A673 (cell line): ENCODE measurements around a stretch of chr1.

DNA sequence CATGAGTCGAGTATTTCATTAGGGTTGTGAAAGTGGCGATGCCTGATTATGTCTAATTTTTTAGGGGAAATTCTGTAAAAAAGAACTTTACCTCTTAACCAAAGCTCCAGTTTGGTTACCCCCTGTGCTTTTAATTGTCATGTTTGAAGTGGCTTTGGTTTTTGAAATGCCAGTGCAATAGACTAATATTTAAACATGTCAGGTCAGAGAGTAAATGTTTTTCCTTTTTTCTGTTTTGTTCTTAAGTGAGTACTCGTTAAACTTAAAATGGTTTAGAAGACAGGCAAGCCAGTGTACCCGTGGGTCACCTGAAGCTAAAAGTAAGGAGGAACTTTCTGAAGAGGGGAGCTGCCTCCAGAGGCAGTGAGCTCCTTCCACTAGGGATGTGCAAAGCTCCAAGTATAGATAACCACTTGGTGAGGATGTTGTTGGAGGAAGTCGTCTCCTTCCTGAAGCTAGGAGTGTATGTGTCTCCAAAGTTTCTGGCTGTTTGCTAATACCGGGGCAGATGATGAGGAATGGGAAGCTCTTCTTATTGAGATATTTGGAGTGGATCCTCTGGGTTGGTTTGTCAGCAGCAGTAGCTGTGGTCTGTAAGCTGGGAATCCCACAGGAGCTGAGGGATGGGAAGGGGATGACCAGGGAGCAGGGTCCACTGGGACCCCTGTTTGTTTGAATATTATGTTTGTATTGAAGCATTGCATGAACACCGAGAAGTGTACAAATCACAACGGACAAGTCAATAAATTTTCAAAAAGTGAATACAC is 35.3 kb downstream of the RPS6KA1 start:
- PRO-cap: no peak

GRCh38 chr1:26692835-26693579 is 2.8 kb upstream of the ARID1A start:
- PRO-cap: bidirectional peak, plus-strand start at chr1:26693290, minus-strand start at chr1:26692882

DNA sequence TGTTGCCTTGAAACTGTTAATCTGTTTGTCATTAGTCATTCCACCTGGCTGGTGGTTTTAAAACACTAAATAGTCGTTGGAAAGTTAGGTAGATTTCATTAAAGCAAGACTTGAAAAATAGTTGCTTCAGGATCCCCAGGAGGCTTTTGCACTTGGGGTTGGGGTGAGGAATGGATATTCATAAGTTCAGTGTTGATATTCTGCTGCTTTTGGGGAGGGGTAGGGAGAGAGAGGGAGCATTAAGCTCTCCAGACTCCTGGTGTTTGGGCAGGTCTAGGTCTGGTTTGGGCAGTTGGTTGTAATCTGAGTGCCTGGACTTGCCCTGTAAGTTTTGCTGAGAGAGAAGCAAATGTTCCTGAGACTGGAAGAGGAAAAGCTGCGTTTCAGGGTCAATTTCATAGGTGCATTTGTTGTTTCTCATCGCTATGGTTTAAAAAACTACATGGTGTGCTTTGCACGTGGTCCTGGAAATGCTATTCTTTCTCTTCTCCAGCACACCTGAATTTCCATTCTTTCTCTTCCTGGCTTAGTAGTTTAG is 6.1 kb downstream of the ARID1A start:
- PRO-cap: no peak

GRCh38 chr1:26711349-26711905 is 15.6 kb downstream of the ARID1A start:
- PRO-cap: no peak

- PRO-cap: no peak
These were observed 35.4 kb upstream of the PIGV start for GRCh38 chr1:26752164-26752951.

GRCh38 chr1:26780746-26781320 is 6.9 kb upstream of the PIGV start:
- PRO-cap: no peak

GRCh38 chr1:26854007-26854746 is 8.8 kb upstream of the SFN start:
- PRO-cap: no peak

GRCh38 chr1:26856946-26857934 is 5.7 kb upstream of the SFN start:
- PRO-cap: no peak

DNA sequence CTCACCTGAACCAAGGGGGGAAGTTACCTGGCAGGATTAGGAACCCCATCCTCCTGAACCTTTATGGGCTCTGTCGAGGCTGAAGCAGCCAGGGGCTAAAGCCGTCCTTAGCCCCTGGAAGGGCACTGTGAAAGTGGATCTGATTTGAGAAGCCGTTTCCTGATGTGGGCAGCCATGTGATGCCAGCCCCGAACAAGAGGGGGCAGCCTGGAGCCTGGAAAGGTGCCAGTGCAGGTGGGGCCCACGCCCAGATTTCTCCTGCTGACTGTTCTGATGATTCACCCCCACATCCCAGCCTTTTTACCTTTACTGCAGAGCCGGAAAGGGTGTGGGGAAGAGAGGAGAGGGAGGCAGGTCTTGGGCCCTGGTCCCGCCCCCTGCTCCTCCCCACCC is 248 bp upstream of the SFN start:
- PRO-cap: no peak

DNA sequence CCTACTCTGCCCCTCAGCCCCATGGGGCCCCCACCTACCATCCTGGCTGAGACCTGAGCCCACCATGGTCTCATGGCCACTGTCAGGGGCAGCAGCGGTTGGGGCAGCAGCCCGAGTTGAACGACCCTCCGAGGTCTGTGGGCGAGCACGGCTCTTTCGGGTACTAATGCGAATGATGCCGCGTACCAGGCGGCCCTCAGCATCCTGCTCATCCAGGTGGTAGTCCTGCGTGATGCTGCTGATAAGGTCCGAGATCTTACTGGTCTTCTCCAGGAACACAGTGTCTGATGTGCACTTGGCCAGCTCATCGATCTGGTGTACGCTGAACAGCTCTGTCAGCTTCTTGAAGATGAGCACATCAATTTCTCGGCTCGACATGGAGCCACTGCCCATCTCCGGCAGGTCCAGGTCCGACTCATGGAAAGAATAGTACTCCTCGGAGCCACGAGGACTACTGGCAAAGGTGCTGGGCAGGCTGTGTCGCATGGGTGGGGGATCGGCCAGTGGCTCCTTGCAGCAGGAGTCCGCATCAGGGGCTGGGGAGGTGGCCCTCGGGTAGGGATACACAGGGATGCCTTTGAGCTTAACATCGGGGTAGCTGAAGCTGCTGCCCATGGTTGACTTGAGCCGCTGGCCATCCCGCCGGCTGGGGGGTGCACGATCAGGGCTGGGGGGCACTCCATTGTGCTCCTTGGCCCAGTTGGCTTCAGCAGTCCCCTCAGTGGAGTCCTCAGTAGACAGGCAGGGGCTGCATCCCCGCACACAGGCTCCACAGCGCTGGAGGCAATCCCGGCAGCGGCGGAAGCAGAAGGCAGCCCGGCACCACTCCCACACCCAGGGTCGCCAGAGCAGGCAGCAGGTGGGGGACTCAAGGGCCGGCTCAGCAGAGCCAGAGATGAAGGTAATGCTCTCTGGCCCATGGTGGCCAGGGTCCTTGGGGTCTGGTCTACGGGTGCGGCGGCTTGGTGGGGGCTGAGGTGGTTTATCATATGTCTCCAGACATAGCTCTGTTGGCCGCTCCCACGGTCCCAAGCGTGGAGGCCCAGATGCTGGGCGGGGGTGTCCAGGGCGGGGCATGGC is 8.6 kb downstream of the KDF1 start:
- PRO-cap: no peak

GRCh38 chr1:26991233-26992106 is 2.0 kb upstream of the TRNP1 start:
- PRO-cap: no peak

DNA sequence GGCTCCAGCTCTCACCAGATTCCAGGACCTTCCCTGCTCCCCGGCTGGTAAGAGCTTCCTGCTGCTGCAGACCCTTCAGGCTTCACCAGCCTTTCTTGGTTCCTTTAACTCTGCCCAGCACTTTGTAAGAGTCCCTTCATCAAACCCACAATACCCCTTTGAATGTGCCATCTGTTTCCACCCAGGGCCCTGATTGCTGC is 67.5 kb downstream of the SLC9A1 start:
- PRO-cap: no peak

DNA sequence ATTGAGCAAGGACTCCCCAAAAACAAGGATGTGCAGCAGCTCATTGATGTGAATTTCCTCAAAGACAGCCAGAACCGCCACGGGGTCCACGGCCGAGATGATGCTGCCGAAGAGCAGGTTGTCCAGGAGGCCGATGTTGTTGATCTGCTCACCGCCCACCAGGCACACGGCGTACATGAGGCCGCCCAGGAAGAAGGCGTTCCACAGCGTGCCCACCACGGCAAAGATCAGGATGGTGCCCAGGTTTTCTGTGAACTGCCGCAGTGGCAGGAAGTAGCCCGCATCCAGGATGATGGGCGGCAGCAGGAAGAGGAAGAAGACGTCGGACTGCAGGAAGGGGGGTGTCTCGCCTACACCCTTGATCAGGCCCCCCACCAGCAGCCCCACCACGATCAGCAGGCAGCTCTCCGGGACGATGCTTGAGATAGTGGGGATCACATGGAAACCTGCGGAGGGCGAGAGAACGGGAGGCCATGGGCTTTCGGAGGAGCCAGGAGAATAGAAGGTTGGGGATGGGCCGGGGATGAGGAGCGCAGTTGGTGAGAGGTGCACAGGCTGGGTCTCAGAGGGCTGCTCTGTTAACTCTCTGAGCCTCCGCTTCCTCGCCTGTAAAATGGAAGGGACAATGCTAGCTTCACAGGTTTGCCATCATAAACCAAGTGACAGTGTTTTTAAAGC is 40.9 kb downstream of the SLC9A1 start:
- PRO-cap: no peak

DNA sequence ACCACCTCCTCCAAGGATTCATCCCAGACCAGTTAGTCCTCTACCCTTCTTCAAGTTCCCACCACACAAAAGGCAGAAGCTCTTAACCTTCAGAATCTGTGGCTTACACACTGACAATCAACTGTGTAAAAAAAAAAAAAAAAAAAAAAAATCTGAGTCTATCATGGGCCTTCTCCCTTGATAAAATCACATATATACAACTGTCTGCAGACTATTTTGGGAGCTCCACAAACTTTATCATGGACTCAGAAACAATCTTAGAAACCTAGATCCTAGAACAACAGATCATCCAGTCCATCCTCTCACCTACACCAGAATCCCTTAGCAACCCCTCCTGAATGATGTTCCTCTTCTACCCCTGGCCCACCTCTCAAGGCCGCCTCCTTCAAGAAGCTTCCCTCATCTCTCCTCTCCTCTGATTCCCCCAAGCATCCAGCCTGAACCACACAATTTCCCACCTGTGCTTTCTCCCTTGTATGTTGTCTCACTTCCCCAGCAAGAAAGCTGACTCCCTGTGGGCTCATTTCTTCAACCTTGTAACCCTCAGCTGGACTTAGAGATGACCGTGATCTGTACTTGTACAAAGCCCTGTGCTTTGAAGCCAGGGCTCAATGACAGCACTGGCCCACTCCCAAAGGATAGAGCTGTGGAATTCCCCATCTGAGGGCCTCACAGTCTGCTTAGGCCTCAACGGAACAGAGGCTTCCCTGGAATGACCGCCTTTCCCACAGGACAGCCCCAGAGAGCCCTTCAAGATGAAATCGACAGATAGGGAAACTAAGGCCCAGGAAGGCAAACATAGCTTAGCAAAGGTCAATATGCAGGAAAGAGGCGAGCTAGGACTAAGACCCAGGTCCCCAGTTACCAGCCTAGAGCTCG is 11.8 kb downstream of the SLC9A1 start:
- PRO-cap: no peak

DNA sequence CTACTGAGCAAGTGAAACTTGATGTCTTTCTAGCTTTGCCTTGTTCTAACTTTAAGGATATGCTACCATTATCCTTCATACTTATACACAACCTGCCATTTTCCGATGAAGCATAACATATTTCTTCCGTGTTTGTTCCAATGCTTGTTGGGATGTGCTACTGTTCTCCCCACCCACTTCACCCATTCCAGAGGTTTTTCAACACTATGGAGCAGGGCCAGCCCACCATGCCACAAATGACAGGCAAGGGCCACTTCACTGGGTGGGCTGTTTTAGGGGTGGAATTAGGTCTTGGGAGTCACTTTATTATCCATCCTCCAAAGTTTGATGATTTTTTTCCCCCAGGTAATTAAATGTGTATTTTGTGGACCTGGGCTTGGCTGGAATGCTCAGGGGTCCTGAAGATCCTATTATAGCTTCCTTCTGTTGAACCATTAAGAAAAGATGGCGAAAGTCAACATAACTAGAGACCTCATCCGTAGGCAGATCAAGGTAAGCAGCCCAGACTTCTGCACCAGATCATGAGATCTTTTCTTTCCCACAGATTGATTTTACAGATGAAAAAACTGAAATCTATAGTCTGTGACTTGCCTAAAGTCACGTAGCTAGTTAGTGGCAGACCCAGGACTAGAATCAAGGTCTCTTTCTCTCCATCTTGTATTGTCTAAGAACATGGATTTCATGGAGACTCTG is 26.3 kb downstream of the WDTC1 start:
- PRO-cap: no peak

DNA sequence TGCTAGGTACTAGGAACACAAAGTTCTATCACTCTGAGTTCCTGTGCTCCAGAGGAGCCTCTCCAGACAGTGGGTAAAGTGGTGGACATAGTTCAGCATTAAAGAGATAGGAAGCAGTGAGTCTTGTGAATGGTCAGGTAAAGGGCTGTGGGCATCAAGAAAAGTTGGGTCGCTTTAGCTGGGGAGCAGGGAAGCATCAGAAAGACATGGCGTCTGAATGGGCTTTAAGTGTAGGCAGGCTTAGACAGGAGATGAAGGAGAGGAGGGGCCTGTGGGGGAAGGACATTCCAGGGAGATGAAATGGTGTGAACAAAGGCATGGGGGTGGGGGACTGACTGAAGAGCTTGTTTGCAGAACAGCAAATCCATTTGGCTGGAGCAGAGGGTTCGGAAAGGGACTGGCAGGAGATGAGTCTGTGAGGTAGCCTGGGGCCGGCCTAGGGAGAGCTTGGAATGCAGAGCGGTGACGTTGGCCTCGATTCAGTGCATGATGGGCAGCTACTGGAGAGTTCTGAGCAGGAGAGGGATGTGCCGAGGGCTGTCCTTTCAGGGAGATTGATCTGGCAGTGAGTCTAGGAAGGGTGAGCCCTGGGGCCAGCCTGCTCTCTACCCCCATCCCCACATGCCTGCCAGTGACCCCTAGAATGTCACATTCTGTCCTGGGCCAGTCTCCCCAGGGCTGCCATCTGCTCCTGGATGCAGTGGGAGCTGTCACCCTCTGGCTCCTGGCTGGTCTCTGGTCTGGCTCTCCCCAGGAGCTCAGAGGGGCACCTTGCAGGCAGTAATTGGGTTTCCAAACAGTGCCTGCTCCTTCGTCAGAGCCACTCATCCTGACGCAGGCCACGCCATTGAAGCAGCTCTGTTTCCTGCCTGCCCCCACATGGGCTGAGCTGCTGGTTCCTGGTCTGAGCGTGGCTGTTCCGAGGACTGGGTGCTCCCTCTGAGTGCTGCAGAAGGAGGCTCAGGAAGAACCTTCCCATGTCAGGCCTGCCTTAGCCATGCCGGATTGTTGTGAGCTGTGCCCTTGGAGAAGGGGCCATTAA is 22.4 kb upstream of the TMEM222 start:
- PRO-cap: no peak

DNA sequence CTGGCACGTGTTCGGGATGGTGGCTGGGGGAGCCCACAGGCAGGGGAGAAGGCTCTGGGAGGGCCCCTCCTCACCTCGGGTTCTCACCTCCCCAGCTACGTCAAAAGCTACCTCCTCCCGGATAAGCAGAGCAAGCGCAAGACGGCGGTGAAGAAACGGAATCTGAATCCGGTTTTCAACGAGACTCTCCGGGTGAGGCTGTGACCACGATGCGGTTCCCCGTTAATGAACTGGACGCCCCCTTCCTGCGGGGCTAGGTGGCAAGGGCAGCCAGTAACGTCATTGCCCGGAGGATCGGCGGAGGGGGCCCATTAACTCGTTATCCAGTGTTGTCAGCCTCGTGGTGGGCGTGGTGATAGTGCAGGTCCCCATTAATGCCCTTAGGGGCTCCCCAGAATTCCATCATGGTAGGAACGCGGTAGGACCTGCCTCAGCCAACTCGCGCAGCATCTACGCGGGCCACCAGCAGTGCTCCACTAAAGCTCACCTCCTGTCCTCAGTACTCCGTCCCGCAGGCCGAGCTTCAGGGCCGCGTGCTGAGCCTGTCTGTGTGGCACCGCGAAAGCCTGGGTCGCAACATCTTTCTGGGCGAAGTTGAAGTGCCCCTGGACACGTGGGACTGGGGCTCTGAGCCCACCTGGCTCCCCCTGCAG is 8.6 kb downstream of the SYTL1 start:
- PRO-cap: no peak

DNA sequence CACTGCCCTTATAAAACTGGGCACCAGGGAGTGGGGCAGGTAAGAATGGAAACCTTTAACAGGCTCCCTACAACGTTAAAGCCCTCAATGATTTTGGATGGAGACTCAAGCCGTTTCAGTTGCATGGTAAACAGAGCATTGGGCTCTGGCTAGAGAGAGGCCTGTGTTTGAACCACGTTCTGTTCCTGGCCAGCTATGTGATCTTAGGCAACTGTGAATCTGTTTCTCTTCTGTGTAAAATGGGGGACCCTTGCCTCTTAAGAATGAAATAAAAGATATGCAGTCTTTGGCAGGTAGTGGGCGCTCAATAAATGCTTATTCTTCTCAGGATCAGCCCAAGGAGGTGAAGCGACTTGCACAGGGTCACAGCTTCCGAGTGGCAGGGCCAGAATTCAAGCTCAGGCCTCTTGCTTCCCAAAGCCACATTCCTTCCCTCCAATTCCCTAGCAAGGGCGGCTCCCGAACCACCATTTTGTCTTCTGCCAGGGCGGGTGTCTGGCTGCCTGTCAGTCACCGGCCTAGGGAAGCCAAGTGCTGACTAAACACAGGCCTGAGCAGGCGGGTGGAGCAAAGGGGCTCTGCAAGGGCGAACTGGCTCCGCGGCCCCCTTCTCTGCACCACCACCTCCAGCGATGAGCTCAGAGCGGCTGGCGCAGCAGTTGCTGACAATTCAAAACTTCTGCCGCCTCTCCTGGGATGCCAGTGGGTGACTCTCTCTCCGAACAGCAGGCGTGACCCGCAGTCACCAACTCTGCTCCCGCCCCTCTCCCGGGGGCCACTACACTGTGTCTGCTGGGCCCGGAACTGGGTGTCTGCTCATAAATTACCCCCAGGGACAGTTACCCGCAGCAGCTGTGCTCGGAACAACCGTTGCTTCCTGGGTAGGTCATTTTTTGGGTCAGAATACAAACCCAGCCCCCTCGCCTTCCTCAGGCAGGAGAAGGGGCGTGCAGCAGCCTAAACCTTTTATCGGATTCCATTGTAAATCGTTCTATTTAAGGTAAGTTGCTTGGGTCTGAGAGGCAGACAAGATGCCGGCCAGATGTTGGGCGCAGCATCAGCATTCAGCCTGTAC is 10.8 kb downstream of the GPR3 start:
- PRO-cap: no peak

DNA sequence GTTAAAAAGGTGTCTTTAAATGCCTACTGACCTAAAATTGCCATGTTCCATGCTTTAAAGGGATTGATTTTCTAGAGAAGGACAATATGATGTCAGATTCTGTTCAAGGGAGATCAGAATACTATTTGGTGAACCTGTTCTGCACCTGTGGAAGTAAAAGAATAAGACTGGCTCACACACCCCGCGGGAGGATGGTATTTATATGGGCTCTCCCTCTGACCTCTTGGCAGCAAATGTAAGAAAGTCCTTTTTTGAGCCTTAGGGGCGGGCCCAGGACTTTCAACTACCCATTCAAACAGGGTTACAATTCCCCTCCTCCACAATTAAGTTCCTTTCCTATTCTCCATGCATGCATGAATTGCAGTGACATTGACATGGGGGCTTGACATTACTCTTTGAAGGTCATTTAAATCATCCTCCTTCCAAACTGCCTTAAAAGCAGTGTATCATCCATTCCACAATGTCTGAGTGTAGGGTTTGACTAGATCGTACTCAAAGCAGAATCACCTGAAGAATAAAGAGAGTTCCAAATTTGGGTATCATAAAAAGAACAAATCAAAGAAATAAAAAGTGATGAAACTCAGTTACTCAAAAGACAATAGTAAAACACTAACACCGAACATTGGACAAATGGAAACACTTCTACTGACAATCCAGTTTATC is 42.0 kb downstream of the WASF2 start:
- PRO-cap: no peak

- PRO-cap: no peak
These were observed 32.4 kb upstream of the WASF2 start for GRCh38 chr1:27522141-27523023.